Natural killer cell (primary cell): ENCODE results near the genes DTD1 and RIN2.

- PRO-cap: no peak
Measured at GRCh38 chr20:17939386-17940216, 29.0 kb downstream of the SNX5 start.

- PRO-cap: no peak
Measured at GRCh38 chr20:18058788-18059615, 1.3 kb upstream of the OVOL2 start.

- PRO-cap: no peak
Measured at GRCh38 chr20:18328891-18329158, 40.5 kb downstream of the ZNF133 start.

DNA sequence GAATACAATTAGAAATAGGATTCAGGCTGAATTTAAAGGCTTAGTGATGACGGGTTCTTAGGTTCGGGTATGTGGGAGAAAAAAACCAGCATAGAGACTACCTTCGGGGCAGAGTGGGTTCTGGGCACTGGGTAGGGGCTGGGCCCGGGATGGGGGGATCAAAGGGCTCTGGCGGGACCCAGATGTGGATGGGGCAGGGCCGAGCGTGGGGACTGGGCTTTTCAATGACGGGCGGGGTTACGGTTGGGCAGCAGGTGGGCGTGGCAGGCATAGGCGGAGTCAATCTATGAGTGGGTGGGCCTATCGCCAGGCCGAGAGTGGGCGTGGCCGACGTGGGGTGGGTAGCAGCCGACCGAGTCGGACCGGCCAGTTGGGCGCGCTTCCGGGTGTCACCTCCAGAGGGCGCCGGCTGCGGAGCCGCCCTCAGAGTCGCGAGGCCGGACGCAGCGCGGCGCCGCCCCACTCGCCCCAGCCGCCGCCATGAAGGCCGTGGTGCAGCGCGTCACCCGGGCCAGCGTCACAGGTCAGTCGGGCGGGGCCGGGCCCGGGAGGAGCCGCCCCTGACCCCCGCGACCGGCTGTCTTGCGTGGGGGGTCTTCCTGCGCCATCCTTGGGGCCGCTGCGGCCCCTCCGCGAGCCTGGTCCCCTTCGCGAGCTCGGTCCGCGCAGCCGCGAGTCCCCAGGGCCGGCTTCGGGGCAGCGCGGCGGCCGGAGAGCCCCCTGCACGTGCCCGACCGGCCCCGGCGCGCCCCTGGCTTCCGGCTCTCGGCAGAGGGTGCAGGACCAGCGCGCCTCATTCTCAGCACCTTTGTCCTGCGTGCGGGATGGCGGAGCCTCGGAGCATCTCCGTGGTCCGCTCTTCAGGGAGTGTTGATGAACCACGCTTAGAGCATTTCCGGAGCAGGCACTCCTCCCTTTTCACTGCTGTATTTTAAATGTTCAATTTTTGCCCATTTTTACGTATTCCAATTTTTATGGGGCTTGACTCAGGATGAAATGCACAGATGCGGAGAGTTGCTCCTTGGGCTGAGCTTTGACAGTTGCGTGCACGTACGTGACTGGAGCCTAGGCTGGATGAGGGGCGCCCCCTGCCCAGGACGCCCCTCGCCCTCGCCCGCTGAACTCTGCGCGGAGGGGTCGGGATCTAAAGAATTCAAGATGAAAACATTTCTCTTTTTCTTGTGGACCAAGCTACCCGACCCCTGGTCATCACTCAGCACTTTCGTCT, at the start of gene DTD1:
Gene DTD1, plus strand, starts transcription at position 462 of the 1,228 bp plus-strand sequence.
- PRO-cap: bidirectional peak, plus-strand start at position 426 of the sequence, minus-strand start at position 214 of the sequence; bidirectional peak, plus-strand start at position 462 of the sequence, minus-strand start at position 491 of the sequence

GRCh38 chr20:18739947-18740157, 73.7 kb upstream of the SCP2D1 start:
- PRO-cap: no peak

DNA sequence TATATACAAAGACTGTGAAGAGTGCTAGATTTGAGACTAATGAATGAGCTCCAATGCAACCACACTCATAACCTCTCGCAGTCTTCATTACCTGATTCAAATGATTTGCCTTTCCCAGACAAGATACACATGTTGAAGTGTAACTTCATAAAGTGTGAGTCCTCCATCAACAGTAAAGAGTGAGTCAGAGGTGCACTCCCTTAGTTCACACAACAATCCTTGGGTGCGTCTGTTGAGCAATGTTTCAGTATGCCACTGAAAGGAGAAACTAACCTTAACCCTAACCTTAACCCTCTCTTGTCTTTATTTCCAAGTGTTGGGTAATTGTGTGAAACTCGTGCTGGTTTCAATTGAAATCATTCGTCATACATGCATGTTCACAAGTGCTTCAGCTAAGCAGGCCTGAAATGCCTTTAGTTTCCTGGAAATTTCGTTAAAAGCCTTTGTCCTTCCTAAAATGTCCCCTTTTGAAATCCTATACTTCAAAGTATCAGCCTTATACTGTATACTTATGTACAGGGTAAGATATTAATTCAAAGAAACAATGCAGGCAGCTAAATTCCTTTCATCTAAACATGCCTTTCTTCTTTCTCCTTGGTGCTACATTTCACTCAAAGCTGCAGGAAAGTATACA, 20.9 kb upstream of the RIN2 start:
- PRO-cap: no peak

DNA sequence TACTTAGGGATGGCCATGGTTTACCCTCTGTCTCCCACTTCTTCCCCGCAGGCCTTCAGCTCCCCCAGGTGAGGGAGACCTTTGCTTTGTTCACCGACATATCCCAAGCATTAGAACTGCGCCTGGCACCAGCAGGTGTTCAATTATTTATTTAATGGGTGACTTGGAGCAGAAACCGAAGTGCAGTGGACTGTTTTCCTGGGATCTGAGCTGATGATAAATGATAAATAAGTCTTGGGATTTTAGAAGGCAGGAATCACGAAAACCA, 1.2 kb upstream of the RIN2 start:
- PRO-cap: no peak

DNA sequence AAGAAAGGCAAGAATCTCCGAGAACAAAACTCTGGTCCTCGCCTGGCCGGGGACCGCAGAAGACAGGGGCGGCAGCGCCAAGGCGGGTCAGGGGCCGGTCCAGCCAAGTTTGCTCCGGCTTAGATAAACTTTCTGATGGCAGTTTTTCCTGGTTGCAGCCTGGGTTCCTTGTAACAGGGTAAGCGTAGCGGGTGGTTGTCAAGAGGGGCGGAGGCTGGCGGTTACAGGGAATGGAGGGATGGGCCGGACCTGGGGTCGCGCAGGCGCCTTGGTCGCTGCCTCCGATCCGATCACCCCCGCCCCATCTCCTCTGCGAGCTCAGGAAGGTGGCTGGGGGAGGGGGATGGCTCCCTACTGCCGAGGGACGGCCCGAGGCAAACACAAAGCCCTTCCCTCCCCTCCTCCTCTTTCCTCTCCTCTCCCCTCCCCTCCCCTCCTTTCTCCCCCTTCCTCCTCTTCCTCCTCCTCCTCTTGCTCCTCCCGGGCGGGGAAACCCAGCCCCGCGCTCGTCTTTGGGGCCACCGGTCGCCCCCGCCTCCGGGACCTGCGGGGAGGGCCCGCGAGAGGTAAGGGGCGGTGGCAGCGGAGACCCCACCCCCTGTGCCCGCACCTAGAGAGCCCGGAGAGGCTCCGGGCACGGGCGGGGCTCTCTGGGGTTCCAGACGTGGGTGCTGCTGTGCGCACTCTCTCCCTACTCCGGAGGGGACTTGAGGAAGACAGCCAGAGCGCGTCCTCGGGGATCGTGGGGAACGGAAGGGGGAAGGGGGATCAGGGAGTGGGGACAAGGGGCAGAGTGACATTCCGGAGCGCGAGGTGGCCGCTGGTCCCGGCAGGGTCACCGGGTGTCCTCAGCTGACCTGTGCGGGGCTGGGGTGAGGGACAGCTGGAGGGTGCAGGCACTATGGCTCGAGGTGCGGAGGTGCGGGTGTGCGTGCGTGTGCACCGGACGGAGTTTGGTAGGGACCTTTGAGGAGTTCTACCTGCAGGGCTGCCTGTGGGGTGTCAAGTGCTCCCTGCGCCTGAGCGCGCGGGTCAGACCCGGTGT, at the start of gene RIN2:
Gene RIN2, plus strand, starts transcription at position 497 of the 1,045 bp plus-strand sequence.
- PRO-cap: no peak

- PRO-cap: no peak
Measured at GRCh38 chr20:19786205-19786790, 28.2 kb downstream of the RIN2 start.

DNA sequence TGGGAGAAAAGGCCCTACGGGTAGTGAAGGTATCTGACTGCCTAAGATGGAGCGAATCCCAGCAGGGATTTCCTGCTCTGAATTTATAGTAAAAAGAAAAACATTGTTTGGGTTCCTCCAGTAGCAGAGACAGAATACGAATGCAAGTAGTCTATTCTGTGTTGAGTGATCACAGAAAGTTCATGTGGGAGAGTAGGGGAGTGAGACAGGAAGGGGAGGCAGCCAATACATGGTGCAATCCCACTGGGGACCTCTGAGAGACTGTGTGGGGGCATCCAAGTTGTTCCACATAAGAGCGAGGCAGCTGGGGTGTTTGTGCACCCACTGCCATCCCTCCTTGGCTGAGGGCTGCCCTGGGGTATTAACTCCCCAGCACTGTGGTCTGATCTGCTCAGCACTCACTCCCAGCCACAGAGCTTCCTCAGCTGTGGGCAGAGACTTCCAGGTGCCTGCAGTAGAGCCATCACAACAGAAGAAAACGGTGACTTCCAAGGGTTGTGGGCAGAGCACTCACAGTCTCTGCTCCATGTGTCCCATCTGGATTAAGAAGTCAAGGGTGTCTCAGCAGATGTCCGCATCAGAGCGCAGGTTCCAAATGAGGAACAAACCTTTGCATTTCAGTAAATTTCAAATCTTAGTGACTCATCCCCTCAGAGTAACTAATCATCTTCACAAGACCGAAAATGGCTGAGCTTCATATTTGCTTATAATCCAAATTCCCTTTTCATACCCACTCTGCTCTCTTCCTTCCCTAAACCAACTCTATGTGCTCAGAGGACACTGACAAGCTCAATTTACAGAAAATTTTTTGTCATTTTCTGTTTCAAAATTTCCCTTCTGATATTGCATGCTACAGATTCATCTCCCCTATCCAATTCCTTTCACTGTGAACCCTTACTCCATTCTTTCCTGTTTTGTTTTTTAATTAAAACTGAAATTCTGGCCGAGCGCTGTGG, 101.9 kb upstream of the NAA20 start:
- PRO-cap: no peak

- PRO-cap: no peak
Measured at GRCh38 chr20:19916990-19917416, 100.2 kb upstream of the NAA20 start.

DNA sequence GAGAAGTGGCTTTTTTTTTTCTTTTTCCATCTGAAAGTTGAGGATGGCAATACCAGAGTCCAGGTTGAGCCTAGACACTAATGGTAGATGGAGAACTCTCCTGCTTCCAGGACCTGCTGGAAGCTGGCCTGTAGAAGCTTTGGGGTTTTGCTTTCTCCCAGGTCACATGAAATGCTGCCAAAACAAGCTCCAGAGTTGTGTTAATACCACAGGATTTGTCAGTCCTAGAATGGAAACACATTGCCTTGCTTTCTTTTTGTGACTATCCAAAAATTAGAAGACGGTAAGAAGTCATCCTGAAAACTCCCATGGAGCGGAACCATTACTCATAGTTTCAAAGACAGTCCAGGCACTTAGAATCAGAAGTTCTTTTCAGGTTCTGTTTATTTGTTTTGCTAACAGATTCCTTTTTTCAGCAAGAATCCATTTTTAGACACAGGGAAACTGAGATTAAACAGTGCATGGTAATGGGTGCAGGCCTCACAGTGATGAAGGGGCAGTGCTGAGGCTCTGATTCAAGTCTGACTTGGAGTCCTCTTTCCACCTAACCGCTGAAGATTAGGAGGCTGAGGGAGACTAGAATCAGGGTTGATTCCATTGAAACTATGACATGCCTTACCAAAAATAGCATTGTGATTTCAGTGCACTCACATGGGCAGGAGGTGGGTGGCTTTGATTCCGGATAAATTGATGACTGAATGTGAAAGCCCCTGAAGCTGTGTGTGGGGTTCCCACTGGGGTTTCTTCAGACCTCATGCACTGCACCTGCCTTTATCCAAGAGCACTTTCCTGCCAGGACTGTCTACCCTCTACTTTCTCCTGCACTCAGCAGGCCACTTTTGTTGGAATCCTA, 72.3 kb upstream of the NAA20 start:
- PRO-cap: no peak

DNA sequence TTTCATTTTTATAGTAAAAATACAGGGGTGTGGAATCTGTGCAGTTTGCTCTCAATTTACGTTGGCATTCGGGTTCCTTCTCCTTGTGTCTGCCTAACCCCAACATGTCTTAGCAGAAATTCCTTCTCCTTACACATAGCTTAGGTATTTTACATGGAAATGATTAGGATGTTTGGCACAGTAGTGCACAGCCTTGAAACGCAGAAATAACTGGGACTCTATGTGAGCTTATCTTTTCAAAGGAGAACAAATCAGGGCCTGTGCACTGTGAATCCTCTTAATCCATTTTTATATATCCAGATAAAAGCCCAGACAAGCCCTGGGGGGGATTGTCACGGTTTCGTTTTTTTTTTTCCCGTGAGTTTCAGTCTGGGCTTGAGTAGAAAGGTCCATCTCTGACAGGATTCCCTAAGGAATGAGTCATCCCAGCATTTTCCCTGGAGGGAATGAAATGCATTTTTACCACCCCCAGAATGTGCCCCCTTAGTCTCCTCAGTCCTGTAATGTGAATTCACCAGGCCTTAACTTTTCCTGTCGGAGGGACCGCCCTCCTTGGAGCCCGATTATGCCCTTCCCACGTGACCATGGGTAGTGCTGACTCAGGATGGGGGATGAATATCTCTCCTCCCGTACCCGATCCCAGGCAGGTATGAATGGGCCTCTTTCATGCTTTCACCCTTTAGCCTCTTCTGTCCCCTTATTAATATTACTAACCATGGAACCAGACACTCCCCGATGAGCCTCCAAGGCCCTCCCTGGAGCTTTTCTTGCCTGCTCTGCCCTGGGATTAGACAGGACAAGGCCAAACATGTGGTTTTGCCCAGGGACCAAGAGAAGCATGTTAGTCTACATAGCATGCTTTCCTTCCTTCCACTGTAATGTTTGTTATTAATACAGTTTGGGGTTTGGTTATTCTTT, 24.0 kb upstream of the NAA20 start:
- PRO-cap: no peak

DNA sequence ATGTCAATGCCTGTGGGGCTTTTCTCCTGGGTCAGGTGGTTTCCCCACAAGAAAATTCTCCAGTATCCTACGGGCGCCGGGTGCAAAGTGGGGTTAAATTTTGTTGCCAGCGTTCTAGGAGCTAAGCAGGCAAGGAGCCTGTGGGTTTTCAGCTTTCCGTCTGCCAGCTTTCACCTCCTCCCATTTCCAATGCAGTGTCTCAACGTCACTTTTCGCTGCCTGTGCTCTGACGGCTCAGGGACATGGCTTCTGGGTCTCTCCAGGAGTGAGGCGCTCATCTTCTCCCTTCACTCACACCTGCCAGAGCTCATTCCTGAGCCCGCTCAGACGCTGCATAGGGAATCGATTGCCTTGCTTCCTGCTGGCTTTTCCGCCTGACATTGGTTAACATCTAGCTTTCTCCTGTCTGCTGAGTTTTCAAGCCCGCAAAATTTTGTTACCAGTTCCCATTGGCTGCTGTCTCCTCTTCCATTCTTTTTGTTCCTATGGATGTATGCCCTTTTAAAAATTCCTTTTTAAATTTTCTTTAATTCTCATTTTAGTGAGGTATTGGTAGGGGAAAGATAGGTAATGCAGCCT, 7.3 kb upstream of the NAA20 start:
- PRO-cap: no peak

DNA sequence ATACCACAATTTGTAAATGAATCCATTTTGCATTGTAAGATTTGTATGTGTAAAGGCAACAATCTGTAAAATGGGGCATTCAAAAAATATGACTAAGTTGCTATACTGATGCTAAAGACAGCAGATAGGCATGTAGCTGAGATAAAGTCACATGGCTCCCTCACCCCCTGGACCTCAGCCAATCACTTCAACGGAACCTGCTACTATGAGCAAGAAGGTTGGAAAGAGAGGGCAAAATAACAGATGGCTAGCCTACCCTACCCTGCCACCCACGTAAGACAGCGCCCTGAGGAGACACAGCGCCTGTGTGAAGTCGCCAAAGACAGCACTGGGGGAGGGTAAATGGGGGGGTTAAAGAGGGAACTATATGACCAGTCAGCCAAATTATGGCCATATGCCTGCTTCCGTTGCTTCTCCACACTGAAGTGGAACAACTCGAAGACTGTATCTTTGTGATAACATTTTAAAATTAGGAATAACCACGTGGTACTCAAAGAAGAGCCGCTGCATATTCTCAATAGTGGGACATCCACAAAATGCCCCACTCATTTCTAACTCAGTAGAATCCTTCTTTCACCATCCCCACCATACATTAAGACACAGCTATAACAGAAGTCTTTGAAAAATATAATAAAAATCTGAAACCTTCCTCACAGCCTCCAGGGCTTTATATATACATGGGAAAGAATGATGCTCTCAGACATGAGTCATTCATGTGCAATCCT, 163.1 kb downstream of the RALGAPA2 start:
- PRO-cap: no peak

GRCh38 chr20:20589118-20589609, 123.3 kb downstream of the RALGAPA2 start:
- PRO-cap: no peak

DNA sequence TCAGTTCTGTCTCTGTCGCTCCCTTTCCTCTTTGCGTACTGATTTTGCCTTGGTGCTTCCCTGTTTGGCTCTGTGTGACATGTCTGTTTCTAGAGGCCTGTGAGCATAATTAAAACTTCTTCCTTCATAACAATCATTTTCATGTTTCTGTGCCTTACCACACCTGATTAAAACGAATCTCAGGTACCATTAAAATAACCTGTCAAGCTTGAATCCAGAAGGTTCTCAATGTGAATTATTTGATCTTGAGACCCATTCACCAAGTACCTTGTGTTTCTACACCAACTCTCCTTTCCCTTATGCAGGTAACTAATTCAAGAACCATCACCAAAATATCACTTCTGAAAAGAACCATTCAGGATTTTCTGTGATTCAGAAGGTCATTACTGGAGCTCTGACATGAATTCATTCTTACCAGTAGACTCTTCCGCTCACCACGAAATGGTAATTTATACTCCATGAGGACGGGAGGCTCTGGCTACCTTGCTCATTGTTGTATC, 42.7 kb downstream of the RALGAPA2 start:
- PRO-cap: no peak

DNA sequence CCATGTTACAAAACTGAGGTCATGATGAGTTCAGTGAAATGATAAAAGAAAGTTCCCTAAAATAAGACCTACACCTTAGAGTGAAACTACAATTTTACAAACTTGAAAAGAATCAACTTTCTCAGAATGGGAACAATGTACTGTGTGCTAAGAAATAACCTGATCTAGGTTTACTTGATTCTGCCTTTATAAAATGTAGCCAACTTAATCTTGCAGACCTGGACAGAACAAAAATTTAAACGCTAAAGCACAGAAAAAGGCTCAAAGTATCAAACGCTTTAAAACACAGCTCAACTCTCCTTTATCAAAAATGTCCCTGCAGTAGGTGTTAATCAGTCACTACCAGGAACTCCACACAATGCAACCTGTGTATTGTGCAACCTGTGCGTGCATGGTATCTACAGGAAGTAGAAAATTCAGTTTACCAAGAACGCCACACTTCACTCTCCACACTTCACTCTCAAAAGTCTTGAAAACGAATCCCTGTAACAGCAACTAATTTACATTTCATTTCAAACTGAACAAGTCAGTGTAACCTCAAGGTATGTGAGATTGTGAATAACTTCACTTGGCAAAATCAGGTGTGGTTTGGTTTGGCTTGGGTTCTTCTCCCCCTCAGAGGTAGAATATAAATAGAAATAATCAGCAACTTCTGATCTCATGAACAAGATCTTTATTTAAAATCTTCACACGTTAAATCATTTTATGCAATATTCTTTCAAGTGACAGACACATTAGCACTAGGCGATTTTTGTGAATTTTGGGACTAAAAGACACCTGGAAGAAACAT, 1.7 kb downstream of the RALGAPA2 start:
- PRO-cap: no peak

GRCh38 chr20:21102725-21103229, 23.1 kb upstream of the KIZ start:
- PRO-cap: no peak

DNA sequence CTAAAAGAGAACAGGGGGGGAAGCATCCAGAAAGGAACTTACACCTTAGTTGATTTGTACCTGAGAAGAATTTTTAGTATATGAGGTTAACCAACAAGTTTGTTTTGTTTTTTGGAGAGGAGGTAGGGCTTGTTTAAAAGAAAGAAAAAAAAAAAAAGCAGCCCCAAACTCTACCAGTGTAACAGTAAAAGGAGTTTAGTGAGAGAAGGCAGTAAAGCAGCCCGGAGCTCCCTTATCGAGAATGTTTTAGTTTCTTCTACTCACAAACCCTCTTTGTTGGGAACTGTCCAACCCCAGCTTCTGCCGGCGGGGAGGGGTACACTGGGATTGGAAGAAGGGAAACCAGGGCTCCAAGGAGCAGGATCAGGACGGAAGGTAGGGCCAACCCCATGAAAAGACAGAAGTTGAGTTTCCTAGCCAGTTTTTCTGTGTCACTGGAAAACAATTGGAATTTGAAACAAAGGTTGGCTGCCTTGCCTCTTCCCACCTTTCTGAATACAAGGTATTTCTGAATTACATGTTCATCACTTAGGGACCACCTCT, 65.9 kb downstream of the KIZ start:
- PRO-cap: no peak